ENCODE measurements around a stretch of chr16.

DNA sequence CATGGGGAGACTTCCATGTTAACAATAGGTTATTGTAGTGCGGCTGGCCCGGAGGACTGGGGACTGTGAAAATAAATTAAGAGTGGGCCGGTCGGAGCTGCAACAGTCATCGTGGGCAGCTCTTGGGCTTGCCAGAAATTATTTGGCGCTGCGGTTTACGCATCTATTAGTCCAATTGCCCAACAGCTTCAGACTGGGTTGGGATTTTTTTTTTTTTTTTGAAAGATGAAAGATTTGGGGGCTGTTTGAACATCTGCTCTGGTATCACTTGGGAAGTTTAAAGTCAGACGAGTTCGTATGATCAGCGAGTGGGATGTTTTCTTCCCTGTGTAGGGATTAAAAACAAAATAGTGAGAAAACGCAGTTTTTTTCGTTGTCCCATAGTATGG lies 174.2 kb upstream of the CIBAR2 start:
- RRBS, result 20% methylated on average over 1 of the region's 13 CpGs

GRCh38 chr16:85302768-85303187 lies 190.5 kb upstream of the CIBAR2 start:
- RRBS, result no CpG with 5 or more reads among the region's 23 CpGs

GRCh38 chr16:85305923-85306744 lies 193.9 kb upstream of the CIBAR2 start:
- RRBS, result no CpG with 5 or more reads among the region's 15 CpGs

GRCh38 chr16:85312609-85313503 lies 200.6 kb upstream of the CIBAR2 start:
- RRBS, result 11% methylated on average over 3 of the region's 23 CpGs

DNA sequence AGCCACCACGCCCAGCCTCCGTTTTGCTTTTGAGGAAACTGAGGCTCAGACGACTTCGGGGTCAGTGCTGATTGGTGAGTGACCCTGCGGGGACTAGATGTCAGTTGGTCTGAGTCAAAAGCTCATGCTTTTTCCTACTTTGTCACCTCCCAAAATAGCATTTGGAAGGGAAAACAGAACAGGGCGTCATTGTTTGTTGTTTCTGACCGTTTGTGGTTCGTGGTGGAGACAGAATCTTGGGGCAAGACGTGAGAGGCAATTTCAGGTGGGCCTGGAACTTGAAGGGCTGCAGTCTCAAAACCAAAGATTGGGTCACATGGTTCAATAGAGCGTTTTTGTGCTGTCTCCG lies 210.6 kb upstream of the CIBAR2 start:
- RRBS, result no CpG with 5 or more reads among the region's 11 CpGs

- RRBS, result no CpG with 5 or more reads among the region's 32 CpGs
These were observed 247.0 kb upstream of the CIBAR2 start for GRCh38 chr16:85358897-85360014.

GRCh38 chr16:85416300-85416818 lies 196.8 kb upstream of the GSE1 start:
- RRBS, result 38% methylated on average over 4 of the region's 15 CpGs

DNA sequence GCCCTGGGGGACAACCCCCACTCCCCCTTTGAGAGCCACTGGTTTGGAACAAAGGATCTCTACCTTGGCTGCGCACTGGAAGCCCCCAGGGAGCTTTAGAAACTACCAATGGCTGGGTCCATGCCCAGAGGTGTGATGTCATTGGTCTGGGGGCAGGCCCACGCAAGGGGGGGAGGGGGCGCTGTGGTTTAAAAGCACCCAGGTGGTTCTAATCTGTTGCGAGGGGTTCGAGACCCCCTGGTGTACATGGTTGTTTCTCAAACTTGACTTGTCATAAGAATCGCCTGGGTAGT lies 151.8 kb upstream of the GSE1 start:
- RRBS, result no CpG with 5 or more reads among the region's 6 CpGs

GRCh38 chr16:85517915-85518342 lies 95.2 kb upstream of the GSE1 start:
- RRBS, result 85% methylated on average over 11 of the region's 17 CpGs

DNA sequence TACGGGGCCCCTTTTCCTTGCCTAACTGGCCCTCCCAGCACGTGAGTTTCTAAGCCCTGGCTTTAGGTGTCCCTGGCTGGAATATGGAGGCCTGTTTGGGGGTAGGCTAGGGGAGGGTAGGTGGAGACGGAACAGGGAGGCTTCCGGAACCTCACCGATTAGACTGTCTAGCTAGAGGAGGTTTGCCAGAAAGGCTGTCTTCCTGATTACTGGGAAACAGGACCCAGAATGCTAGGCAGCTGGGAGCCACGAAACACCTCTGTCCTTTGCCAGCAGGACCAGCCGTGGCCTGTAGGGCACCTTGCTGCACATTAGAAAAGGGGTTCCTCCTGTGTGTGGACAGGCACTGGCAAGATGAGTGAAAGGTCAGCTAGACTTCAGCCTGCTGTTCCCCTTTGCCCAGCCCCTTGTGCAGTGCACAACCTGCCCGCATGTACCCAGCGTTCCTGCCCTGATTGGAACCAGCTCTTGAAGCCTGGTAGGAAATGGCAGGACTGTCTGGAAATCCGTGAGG lies 83.5 kb upstream of the GSE1 start:
- RRBS, result no CpG with 5 or more reads among the region's 10 CpGs

DNA sequence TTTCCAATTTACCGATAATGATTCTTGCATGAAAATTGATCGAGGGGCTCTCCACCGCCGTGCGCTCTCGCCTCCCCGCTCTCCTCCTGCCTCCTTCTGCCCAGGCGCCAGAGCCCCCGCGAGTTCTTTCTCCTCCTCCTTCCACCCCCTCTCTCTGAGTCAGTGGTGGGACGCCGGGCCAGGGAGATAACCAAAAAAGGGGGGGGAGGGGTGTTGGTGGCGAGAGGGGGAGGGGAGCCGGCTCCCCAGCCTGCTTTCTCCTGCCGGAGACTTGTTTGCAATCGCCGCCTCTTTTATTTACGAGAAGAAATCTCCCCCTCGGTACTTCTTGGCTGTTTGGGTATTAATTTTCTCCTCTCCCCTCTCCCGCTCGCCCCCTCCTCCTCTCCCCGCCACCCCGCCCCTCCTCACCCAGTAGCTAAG lies 57.9 kb upstream of the GSE1 start:
- RRBS, result 4% methylated on average over 3 of the region's 23 CpGs

- RRBS, result no CpG with 5 or more reads among the region's 27 CpGs
These were observed 49.6 kb upstream of the GSE1 start for GRCh38 chr16:85563184-85564241.

DNA sequence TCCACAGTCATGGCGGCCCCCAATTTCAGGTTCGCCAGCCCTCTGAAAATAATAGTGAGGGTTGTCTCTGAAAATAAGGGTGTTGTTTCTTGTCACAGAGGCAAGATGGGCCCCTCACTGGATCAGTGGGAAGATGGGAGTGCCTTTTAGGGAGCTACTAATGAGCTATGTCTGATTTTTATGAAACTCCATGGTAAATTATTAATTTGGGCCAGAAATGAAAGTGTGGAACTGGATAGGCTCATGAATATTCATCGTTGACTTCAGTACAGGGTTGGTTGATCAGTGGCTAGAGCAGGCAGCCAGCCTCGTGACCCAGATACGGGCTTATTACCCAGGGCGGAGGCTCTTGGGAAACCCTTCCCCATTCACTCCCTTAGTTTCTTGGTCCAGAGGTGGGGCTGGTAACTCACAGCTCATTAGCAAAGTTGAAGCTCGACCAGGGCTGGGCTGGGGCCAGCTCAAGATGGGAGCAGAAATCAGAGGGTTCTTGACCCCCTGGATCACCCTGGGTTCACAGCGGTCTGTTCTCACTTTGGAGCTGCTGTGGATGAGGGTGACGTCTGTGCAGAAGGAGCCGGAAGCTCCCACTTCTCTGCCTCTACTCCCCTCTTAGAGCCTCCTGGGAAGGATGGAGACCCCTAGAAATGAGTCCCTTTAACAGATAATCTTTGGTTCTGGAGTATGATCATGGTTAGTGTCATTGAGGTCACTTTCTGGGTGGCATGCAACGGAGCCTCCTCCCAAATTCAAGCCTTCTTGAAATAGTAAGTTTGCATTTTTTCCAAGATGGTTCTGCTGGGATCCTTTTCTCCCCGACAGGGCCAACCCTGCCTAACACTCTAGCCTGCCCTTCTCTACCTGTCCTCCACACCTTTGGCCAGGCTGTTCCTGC lies 44.6 kb upstream of the GSE1 start:
- RRBS, result no CpG with 5 or more reads among the region's 12 CpGs

GRCh38 chr16:85578739-85579692 lies 34.1 kb upstream of the GSE1 start:
- RRBS, result 35% methylated on average over 4 of the region's 23 CpGs

GRCh38 chr16:85610934-85611305 lies 2.2 kb upstream of the GSE1 start:
- RRBS, result 3% methylated on average over 3 of the region's 14 CpGs

GRCh38 chr16:85615733-85616549 lies 2.8 kb downstream of the GSE1 start:
- RRBS, result 1% methylated on average over 3 of the region's 22 CpGs

GRCh38 chr16:85628903-85629852 lies 16.1 kb downstream of the GSE1 start:
- RRBS, result no CpG with 5 or more reads among the region's 22 CpGs

GRCh38 chr16:85637694-85638450 lies 24.8 kb downstream of the GSE1 start:
- RRBS, result no CpG with 5 or more reads among the region's 33 CpGs

GRCh38 chr16:85650689-85651348 lies 37.7 kb downstream of the GSE1 start:
- RRBS, result 8% methylated on average over 16 of the region's 36 CpGs

DNA sequence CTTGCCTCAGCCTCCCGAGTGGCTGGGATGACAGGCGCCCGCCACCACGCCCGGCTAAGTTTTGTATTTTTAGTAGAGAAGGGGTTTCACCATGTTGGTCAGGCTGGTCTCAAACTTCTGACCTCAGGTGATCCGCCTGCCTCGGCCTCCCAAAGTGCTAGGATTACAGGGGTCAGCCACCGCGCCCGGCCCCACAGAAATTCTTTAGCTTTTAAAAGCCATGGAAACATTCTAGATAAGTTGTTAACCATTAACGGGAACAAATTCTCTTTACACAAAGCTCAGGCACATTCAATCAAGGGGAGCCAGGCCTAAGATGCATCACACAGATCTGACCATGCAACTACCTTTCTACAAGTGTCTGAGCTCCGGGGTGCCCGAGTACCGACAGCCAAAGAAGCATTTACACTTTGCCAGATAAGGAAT lies 1.1 kb downstream of the EMC8 start:
- RRBS, result no CpG with 5 or more reads among the region's 14 CpGs